ENCODE measurements around the genes HES7 and KRBA2.

GRCh38 chr17:8105945-8106603, 12.2 kb downstream of the ALOXE3 start:
- RRBS: no CpG with 5 or more reads among the region's 7 CpGs

DNA sequence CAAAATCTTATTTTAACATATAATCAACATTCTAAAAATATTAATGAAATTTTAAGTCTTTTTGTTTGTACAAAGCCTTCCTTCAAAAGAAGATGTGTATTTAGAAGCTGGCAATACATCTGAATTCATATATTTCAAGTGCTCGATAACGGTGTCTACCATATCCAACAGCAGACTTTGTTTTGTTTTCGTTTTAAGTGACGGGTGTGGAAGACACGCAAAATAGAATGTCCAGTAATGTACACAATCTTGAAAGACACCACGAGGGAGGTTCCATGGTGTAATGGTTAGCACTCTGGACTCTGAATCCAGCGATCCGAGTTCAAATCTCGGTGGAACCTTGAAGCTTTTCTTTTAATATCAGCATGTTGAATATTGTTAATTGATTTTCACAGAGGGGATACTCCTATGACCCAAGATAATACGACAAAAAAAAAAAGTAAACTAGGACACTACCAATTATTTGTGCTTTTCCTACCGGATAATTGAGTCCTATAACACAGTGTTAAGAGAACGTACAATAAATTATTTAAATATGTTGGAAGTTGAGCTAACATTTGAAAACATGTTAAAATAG, 1.3 kb upstream of the ALOXE3 start:
- RRBS: no CpG with 5 or more reads among the region's 12 CpGs

DNA sequence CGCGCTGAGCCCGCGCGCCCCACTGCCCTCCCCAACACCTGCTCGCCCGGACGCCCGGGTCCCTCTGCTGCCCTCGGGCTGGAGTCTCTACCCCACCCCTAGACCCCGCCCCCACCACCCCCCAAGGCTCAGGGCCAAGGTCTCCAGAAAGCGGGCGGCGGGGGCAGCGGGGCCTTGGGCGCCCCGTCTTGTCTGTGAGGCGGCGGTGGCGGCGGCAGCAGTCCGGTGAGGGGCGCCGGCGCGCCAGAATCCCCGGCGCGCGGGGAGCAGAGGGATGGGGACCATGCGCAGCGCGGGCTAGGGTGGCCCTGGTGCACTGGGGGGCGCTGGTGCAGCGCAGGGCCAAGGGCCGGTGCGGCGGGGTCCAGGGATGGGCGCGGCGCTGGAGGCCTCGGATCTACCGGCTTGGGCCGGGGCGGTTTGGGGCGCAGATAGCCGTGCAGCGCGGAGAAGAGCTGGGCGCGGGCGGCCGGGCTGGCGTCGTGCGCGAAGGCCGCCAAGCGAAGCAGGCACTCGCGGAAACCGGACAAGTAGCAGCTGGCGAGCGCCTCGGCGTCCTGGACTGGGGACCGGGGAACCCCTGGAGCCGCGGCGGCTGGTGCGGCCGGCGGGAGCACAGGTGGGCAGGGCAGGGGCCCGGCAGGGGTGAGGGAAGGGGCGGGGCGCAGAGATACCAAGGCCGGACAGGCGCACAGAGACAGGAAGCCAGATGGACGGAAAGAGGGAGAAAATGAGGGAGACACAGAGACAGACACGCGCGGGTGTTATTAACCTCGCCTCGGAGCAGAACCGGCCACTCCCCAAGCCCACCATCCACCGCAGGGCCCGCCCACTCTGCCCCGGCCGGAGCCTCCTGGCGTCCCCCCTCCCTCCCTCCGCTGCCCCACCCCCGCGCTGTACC, 2.2 kb downstream of the HES7 start:
- RRBS: 3% methylated on average over 56 of the region's 93 CpGs

- RRBS: 4% methylated on average over 6 of the region's 44 CpGs
Measured at GRCh38 chr17:8123921-8125073, at the start of gene HES7. Gene HES7, minus strand, starts transcription at chr17:8124106.

DNA sequence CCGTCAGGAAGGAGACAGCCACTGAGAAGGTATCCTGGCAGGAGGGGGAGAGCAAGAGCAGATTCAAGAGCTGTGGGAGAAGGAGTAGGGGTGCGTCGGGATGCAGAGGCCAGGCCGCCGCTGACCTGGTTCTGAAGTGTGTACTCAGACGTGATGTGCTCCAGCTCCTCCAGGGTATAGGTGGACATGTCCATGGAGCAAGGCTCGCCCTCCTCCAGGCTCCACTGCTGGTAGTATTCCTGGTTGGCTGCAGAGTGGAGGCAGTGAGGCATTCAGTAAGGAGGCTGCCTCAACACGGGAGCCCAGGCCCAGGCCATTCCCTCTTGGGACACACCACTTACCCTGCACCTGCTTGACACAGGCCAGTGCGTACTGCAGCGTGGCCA, 2.6 kb downstream of the PER1 start:
- RRBS: no CpG with 5 or more reads among the region's 10 CpGs

GRCh38 chr17:8151246-8152307, 627 bp downstream of the PER1 start:
- RRBS: 2% methylated on average over 11 of the region's 65 CpGs

GRCh38 chr17:8154761-8154965, 2.5 kb upstream of the PER1 start:
- RRBS: no CpG with 5 or more reads among the region's 6 CpGs

GRCh38 chr17:8154966-8155919, 3.0 kb upstream of the PER1 start:
- RRBS: 3% methylated on average over 3 of the region's 15 CpGs

GRCh38 chr17:8206599-8207354, 3.6 kb downstream of the AURKB start:
- RRBS: 94% methylated on average over 5 of the region's 23 CpGs

DNA sequence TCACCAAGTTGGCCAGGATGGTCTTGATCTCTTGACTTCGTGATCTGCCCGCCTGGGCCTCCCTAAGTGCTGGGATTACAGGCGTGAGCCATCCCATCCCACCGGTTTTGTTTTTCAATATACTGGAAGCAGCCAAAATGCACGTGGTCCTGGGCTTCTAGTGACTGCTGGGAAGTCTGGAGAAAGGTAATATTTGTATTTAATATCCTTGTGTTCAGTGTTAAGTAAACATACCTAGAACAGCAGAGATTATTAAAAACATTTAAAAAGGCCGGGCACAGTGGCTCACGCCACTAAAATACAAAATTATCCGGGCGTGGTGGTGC, 9.7 kb upstream of the AURKB start:
- RRBS: no CpG with 5 or more reads among the region's 9 CpGs

- RRBS: no CpG with 5 or more reads among the region's 7 CpGs
Measured at GRCh38 chr17:8289668-8290248, 1.3 kb downstream of the RANGRF start.

DNA sequence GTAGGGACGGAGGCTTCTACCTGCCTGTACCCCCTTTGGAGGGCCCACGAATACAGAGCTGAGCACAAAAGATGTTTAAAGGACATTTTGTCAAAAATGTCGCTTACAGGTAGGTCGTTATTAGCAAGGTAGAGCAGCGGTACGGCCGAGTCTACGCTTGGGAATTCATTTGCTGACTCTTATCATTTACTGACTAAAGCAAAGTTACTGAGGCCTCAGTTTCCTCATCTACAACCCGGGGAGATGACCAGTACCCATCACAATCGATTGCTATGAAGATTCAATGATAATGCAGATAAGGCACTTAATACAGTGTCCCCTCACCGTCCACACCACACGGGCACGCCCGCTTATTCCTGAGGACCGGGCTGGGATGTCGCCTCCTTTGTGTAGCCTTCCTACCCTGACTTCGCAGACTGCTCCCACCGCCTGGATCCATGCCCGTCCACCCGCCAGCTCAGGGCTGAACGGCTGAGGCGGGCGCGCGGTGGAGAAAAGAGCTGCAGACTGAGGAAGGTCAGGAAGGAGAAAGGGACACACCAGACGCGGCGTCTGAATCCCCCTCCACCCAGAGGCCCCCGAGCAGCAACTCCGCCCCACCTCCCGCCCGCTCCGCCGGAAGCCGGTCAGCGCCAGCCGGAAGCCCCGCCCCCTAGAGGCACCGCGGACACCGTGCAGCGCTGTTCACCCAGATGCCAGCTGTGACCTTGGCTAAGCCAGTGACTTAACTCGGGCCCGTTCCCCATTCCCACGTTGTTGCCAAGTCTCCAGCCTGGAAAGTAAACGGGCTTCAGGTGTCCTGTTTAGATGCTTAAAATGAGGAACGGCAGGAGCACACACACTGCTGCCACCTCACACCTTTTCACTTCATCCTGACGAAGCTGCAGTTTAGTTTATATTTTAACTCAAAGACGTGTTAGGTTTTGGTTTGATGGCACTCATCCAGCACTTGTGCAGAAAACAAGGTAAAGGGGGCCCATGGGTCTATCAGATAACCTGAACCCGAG, at the start of gene KRBA2:
TSS of gene KRBA2 (minus strand) at position 593 of the 1,007 bp plus-strand sequence.
- RRBS: under 1% methylated on average over 5 of the region's 50 CpGs

DNA sequence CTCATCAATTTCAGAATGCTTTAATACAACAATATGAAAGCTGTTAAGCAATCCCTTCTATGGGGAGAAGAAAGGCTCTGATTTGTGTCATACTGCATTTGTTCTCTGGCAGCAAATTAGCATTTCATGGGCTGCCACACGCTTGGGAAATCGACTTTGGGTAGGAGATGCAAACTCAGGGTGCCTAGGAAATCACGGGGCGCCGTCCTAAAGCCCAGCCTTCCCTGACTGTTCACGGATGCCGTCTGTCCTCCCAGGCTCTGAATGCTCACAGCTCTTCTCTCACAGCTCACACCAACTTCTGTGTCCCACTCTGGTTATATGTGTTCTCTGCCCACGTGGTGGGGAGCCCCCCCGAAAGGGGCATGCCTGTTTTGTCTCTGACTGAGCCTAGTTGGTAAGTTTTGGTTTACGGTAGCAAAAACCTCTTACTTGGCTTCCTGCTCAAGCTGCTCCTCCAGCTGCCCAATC, 44.0 kb downstream of the NDEL1 start:
- RRBS: no CpG with 5 or more reads among the region's 10 CpGs

- RRBS: no CpG with 5 or more reads among the region's 8 CpGs
Measured at GRCh38 chr17:8670510-8671000, 40.0 kb upstream of the MYH10 start.

DNA sequence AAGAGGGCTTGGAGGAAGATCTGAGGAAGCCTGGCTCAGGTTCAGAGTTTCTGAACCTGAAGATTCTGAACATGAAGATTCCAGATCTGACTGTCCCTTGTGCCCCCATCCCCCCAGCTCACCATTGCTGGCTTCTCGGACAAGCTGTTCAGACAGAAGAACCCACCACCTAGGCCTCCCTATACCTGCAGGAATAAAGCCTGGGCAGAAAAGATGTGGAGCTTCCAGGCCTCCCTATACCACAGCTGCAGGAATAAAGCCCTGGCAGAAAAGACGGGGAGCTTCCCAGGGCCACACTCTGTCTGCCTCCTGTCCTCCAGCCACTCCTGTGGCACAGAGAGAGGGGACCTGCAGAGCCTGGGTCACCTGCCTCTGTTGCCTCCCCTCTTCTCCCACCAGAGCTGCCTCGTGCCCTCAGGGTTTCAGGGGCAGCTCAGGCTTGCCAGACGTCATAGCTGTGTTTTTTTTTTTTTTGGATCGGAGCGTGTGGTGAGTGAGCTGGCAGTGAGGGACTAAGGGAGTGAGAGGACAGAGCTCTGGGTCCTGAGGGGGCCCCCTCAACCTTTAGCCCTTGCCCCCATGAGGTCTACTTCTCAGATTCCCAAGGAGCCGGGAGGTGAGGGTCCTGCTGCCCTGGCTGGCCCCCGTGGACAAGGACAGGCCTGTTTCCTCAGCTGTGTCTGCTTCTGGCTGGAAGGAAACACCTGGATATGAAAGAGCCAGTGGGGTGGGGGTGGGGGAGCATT, 2.2 kb downstream of the PIK3R6 start:
- RRBS: no CpG with 5 or more reads among the region's 8 CpGs

DNA sequence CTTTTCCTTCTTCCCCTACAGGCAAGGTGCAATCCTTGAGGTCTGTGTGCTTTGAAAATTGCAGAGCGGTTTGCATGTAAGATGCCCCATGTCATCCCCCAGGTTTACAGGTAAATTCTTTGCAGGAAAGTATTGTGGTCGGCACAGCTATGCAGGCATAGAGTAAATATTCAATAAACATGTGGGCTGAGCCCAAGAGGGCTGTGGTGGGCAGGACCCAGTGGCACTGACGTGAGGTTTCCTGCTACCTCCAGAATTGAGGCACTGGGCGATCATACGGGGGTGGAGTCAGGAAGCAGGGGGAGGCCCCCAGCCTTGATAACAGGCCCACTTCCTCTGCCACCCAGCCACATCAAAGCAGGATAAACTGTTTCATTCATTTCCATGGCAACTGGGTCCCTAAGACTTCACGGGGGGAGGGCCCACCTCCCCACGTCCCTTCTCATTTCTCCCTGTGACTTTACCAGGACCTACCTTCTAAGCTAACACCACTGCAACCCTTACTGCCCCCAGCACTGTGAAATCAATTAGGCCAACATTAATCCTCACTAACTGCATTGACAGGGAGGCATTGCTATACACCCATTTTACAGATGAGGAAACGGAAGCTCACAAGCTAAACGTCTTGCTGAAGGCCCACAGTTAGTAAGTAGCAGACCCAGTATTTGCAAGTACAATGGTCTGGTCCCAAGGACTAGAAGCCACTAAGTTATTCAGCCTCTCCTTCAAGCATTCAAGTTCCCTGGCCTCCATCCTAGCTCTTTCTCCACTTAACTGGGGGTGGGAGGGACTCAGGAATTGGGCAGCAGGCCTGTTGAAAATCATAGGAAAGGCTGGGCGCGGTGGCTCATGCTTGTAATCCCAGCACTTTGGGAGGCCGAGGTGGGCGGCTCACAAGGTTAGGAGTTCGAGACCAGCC, 31.7 kb upstream of the PIK3R6 start:
- RRBS: no CpG with 5 or more reads among the region's 14 CpGs

GRCh38 chr17:8944519-8945179, 20.9 kb downstream of the PIK3R5 start:
- RRBS: no CpG with 5 or more reads among the region's 8 CpGs

DNA sequence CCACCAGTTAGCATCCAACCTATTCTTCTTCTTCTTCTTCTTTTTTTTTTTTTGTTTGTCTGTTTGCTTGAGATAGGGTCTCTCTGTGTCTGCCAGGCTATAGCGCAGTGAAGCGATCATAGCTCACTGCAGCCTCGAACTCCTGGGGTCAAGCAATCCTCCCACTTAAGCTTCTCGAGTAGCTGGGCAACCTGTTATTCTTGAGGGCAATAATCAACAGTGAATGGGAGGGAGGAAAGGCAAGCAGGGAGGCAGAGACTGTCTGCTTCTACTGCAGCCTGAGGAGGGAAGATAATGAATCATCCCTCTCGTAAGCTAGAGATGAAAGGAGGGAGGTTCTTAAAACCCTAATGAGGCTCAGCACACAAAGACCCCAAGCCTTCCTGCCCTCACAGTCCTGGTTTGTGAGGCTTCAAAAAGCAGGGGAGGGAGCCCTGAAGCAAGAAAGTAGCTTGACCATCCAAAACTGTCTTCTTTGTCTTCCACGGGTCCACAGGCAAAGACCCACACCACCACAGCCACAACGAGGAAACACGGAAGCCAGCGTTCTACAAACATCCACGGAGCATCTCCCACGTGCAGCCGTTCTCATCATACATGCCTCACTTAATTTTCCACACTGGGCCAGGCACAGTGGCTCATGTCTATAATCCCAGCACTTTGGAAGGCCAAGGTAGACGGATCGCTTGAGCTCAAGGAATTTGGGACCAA, 1.9 kb downstream of the PIK3R5 start:
- RRBS: no CpG with 5 or more reads among the region's 14 CpGs

- RRBS: no CpG with 5 or more reads among the region's 11 CpGs
Measured at GRCh38 chr17:9057329-9057798, 36.1 kb downstream of the NTN1 start.

DNA sequence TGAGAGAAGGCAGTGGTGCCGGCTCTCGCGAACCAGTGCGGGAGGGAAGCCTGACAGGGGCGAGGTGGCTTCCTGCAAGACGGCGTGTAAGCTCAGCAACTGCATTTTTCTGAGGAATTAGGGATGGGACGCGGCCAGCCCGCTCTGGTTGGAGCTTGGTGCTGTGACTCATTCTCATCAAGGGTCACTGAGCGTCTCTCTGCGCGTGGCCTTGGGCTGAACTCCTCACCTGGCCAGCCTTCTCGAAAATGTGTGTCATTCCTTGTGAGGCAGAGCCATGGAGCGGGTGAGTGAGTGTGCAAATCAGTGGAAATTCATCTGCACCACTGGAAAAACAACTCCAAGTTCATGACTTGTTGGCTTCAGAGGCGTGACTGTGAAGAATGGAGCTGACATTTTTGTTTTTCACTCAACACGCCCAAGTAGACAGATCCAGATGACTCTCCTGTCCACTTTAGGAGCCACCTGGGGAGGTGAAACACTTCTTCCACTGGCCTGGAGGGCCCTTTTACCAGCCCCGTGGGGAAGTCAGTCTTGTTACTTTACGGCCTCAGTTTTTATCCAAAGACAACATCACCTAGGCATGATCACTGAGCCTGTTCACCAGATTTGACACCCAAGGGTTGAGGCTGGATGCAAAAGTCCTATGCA, 53.0 kb downstream of the NTN1 start:
- RRBS: no CpG with 5 or more reads among the region's 19 CpGs